Measurements from ENCODE around the genes C20orf203, COMMD7, BPIFA2, BPIFB1, ACTL10, NECAB3 and EIF2S2.

DNA sequence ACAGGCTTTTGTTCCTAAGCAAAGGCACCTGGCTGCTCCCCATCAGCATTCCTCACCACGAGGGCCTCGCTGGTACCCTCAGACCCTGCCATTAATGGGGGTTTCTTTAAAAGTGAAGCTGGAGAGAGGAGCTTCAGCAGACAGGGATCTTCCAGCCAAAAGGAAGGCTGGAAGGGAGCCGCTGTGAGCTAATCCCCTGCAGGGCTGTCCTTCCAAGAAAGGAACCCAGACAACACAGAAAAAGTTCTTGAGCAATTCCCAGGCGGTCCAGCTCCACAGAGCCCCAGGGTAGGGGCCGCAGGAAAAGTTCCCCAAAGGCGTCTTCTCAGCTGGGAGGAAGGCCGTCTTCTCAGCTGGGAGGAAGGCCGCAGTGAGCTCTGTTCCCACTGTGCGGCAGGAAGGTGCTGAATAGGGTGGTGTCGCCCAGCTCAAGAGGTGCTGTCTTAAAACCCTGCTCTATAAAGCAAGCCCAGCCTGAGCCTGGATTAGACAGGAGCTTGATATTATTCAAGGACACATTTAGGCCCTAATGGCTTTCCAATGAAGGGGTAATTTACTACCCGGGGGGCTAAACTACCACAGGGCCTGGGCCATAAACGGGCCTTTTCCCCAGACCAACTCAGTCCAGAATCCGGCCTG is 103.8 kb downstream of the NOL4L start:
- RRBS = 56% methylated on average over 2 of the region's 13 CpGs

- RRBS = no CpG with 5 or more reads among the region's 21 CpGs
These were observed 24.3 kb downstream of the NOL4L start for GRCh38 chr20:32560784-32561293.

- RRBS = no CpG with 5 or more reads among the region's 3 CpGs
These were observed at the start of gene C20orf203 for GRCh38 chr20:32673912-32674186. TSS of gene C20orf203 (minus strand) at chr20:32673941.

- RRBS = no CpG with 5 or more reads among the region's 1 CpG
These were observed 5.6 kb downstream of the COMMD7 start for GRCh38 chr20:32737669-32737993.

DNA sequence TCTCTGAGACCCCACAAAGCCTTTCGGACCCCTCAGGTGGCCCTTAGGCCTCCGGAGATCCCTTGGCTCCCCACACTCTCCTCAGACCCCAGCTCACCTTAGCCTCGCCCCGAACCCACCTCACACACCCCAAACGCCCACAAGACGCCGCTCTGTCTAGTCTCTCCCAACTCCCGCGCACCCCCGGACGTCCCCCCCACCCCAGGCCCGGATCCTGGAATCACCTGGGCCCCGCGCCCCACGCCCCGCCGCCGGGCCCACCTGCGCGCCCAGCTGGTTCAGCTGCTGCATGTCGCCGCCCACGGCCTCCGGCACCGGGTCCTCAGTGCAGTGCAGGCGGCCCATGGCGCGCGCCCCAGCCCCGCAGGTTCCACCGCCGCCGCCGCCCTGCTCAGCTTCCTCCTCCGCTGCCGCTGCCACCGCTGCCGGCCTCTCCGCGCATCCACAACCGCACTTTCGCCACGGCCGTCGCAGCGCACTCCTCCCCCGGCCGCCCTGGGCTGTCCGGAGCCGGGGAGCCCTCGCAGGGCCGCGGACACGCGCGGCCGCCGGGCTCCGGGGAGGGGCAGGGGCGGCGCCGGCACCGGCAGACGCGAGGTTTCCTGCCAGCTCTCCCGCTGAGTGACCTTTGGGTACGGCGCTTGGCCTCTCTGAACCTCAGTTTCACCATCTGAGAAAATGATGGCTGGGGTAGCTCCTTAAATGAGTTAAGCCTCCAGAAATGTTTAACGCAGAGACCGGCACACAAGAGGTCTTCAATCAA is at the start of gene COMMD7:
Gene COMMD7 (minus strand): TSS at position 421 of the 763 bp plus-strand sequence.
- RRBS = 2% methylated on average over 32 of the region's 70 CpGs

DNA sequence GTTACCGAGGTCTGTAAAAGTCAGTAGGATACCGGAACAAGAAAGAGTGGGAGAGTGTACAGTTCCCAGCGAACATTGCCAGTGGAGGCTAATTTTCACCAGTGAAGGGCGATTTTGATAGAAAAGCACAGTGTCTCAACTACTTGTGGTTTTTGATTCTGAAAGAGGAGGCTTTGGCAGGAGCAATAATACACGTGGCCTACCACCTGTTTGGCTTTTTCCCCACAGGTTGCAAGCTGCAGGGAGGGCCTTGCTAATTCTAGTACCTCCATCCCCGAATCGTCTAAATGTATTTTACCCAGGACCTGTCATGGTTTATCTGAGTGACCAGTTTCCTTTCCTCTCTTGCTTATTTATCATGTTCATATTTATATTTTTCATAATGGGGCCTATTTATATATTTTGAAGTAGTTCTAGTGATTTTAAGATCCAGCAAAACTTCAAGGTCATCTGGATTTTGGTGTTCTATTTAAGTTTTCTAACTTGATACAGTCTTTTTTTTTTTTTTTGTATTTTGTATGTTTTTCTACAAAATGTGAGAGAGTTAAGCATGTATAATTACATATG is 3.3 kb upstream of the EFCAB8 start:
- RRBS = no CpG with 5 or more reads among the region's 7 CpGs

DNA sequence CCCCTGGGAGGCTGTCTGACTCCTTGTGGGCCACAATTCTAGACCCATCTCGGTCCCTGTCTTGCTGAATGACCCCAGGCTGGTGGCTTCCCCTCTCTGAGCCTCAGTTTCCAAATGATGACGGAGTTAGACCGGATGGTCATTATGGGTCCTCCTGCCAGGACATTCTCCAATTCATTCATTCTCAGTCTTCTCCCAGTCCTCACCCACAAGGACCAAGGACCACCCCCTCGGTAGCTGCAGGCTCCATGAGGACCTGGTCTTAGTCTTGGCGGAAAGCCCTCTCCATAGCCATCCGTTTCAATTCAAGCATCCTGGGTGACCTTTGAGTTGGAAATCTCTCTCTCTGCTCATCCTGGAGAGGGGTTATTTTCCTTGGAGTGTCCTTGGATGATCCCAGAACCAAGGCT is 272 bp upstream of the BPIFA2 start:
- RRBS = no CpG with 5 or more reads among the region's 6 CpGs

DNA sequence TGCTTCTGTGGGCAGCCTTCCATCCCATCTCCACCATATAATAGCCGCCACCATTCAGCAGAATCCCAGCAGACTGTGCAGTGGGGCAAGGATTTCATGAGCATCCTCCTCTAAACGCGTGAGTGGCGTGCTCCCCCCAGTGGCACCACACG is at the start of gene BPIFA2:
Gene BPIFA2 (plus strand): TSS at position 68 of the 152 bp plus-strand sequence.
- RRBS = no CpG with 5 or more reads among the region's 5 CpGs

DNA sequence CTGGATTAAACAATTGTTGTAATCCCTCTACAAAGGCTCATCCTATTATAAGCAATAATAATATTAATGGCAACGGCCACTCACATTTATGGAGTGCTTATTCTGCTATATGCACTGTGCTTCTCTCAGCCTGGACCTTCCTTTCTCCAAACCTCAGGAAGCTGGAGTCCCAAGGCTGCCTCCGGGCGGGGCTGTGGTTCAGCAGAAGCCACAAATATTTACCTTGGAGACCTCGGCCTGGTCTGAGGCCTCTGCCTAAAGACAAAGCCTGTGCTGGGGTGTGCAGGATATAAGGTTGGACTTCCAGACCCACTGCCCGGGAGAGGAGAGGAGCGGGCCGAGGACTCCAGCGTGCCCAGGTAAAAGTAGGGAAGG is at the start of gene BPIFB1:
Gene BPIFB1 (plus strand): TSS at position 319 of the 375 bp plus-strand sequence.
- RRBS = no CpG with 5 or more reads among the region's 8 CpGs

- RRBS = no CpG with 5 or more reads among the region's 6 CpGs
These were observed 43.1 kb downstream of the CDK5RAP1 start for GRCh38 chr20:33358125-33358740.

GRCh38 chr20:33387187-33387649 is 14.1 kb downstream of the CDK5RAP1 start:
- RRBS = no CpG with 5 or more reads among the region's 7 CpGs

GRCh38 chr20:33666093-33667143 is at the start of gene ACTL10:
TSS of gene ACTL10 (plus strand) at chr20:33666943.
- RRBS = 4% methylated on average over 12 of the region's 46 CpGs

- RRBS = 5% methylated on average over 26 of the region's 54 CpGs
These were observed at the start of gene NECAB3 for GRCh38 chr20:33674286-33674664. TSS of gene NECAB3 (minus strand) at chr20:33674428.

DNA sequence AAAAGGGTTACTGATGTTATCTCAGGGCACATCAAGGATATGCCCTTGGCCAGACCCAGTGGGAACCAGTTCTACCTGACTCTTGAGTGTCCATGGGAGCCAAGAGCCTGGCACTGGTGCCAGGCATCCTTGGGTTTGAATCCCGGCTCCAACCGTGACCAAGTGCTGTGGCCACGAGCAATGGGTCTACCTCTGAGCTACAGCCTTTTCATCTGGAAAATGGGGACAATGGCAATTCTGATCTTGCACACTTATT is 1.6 kb downstream of the PXMP4 start:
- RRBS = no CpG with 5 or more reads among the region's 3 CpGs

- RRBS = no CpG with 5 or more reads among the region's 7 CpGs
These were observed 2.1 kb upstream of the RALY start for GRCh38 chr20:33991655-33992061.

GRCh38 chr20:34040128-34040614 is 46.5 kb downstream of the RALY start:
- RRBS = no CpG with 5 or more reads among the region's 8 CpGs

DNA sequence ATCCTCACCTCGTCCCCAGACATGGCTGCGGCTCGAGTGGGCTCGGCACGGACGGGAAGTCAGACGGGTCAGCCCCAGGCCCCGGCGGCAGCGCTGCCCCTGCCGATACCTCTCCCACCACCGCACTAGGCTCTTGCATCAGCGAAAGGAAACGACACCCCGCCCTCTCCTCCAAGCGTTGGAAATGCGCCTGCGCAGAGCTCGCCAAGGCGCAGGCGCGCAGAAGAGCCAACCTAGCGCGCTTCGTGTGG is at the start of gene EIF2S2:
Gene EIF2S2 (minus strand): TSS at position 156 of the 251 bp plus-strand sequence.
- RRBS = 0% methylated on average over 1 of the region's 25 CpGs

- RRBS = 4% methylated on average over 2 of the region's 3 CpGs
These were observed 50.5 kb upstream of the ASIP start for GRCh38 chr20:34190674-34191137.

GRCh38 chr20:34299172-34300011 is 3.8 kb downstream of the AHCY start:
- RRBS = no CpG with 5 or more reads among the region's 12 CpGs

All from AG04449 (cell line).